Umbilical cord (tissue), 2 donors: ENCODE measurements around a stretch of chr19.

DNA sequence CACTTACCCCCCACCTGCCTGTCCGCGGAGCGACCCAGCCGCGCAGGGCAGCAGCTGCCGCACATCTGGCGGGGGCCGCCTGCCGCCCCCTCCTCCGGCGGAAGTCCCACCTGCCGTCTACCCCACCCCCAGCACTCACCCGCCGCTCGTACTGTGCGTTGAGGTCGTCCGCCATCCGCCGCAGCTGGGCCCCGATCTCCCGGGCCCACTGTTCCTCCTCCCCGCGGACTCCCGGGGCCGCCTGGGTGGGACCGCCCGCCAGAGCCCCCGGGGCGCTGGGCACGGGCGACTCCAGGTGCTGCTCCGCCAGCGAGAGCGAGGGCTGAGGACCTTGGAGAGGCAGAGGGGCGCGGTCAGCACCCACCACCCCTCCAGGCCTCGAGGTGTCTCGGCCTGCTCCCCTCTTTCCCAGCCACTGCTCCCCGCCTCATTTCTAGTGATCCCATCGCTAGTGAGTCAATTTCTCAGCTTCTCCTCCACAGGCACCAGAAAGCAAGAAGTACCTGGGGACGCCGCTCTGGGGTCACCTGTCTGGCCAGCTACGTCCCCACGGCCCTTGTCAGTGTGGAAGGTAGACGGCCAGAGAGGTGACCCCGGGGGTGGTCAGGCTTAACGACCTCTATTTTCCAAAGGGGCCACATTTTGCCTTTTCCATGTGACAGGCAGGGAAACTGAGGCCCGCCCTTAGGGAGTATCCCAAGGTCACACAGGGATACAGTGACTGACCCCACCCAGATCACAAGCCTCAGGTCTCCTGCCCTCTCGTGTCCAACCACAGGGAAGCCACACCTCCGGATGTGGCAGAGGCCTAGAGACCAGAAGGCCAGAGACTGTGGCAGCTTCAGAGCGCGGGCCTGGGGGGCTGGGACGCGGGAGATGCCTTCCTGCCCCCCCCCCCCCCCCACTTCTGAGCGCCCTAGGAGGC lies 4.3 kb downstream of the BBC3 start:
- RAMPAGE, long total RNA: no peak

DNA sequence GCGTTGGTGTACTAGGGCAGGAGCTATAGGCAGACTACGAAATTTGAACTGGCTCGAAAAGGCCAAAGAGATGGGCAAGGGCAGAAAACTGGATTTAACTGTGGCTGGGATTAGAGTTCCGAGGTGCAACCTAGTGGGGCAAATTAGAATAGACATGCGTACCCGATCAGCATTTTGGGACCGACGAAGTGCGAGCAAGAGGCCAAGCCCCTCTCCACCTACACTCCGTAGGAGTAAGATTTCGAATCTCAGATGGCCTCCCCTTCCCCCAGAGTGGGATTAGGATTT lies 2.1 kb upstream of the INAFM1 start:
- RAMPAGE, long total RNA: no peak

DNA sequence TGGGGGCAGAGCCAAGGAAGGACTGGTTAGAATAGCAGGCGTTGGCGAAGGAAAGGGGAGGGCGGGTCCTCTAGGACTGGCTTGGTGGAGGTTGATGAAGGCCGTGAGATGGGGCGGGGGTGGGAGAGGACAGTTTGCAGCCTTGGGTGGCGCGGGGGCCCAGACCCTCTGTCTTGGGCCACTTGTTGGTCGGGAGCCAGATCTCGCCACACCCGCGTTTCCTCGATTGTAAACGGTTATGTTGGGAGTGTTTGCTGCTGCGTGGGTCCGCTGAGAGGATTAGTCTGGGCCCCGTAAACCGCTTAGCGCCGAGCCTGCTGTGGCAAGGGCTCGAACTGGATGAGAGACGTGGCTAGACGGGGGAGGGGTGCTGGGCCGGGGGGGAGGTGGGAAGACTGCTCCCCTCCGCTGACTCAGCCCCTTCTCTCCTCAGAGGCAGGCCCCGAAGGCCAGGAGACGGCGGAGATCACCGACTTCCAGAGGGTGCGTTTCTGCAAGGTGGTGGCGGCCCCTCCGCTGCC lies 1.7 kb upstream of the INAFM1 start:
- RAMPAGE, long total RNA: no peak

DNA sequence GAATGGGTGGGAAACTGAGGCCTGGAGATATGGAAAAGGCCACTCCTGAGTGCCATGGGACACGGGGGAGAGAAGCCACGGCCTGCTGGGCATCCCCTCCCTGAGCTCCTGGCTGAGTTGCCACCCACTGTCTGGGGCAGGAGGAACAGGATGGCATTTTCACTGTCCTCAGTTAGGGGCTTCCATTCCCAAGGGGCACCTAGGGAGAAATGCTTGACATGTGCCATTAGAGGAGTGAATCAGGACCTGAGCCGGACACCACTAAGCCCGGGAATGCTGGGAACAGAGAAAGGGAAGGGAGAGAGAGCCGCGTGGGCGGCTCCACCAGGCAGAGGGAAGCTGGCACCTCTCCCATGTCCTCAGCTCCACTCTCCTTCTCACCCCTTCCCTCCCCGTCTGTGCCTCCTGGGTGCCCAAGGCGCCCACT lies 4.9 kb upstream of the KPTN start:
- RAMPAGE, long total RNA: no peak

- RAMPAGE, long total RNA: no peak
These were observed 6.8 kb downstream of the NAPA start for GRCh38 chr19:47507809-47508706.

DNA sequence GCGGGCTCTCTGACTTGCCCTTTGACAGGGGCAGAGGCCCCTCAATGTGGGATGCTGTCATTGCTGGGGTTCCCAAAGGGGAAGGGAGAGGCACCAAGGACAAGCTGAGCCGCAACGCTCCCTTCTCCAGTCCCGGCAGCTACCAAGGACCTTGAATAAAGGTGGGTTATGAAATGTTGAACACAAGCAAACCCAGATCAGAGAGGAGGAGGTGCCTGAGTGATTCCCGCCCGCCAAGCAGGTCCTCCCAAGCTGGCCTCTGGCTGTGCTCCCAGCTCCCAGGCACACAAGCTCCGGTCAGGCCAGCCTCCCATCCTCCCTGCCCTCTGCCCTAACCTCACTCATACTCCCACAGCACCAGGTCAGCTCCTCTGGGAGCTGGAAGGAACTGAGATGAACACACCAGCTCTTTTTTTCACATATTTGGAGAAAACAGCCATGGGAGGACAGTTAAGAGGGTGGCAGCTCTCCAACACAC lies 3.8 kb downstream of the NAPA start:
- RAMPAGE, long total RNA: no peak

- RAMPAGE, long total RNA: no peak
These were observed 3.2 kb downstream of the NAPA start for GRCh38 chr19:47511581-47512126.

- RAMPAGE, long total RNA: no peak
These were observed 8.3 kb upstream of the BICRA start for GRCh38 chr19:47600510-47601172.

DNA sequence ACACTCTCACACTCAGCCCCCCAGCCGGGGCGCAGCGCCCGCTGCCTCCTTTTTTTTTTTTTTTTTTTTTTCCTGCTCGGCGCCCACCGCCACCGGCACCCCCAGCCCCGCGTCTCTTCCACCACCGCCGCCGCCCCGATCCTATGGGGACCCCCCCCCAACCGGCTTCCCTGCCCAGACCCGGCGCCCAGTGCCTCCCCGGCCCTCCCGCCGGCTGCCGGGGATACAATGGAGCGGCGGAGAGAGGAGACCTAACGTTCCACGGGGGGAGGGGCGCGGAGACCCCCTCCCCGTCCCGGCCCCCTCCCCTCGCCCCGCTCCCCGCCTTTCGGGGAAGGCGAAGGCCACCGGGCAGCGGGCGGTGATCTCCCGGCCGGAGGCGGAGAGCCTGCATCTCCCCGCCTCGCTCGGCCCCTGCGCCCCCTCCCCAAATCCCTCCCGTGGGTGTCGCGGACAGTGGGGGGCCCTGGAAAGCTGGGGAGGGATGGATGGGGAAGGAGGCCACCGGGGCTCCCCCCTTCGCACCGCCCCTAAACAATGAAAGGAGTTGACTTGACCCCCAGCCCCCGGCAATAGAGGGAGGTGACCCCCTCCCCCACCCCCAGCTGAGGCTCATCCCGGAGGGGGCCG lies 509 bp downstream of the BICRA start:
- RAMPAGE, long total RNA: no peak

DNA sequence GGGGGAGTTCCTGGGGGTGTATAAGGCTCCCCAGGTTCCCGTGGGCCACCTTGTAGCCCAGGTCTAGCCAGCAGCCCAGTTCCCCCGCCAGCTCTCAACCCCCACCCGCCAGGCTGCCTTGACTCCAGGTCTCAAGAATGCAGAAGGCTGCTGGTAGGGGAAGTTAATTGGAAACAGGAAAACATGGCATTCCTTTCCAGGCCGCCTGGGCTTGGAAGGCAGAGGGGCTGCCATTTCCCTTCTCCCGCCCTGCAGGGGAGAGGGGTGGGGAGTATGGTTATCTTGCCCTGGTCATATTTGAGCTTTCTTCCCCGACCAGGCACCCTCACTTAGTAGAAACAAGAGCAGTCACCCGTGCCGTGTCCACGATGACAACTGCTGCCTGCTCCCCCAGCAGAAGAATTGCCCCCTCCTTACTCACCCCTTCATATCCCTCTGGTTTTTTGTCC lies 4.3 kb downstream of the BICRA start:
- RAMPAGE, long total RNA: no peak

DNA sequence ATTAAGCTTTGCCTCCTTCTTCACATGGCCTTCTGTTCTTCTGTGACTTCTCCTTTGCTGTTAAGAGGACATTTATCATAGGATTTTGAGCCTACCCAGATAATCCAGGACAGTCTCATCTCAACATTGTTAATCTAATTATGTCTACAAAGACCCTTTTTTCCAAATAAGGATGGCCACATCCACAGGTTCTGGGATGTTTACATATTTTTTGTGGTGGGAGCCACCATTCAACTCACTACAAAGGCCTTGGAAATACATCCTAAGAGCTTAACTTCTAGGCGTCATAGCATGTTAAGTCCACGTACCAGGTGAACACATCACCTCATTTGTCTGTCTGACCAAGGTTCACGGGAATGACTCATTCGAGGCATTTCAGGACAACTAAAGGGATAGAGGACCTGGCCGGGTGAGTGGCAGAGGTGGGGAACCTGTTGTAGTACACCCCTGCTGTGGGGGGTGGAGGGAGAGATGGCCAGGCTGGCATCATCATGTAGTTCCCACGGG lies 51.4 kb downstream of the BICRA start:
- RAMPAGE, long total RNA: no peak

- RAMPAGE, long total RNA: no peak
These were observed 10.5 kb upstream of the EHD2 start for GRCh38 chr19:47702379-47703433.

DNA sequence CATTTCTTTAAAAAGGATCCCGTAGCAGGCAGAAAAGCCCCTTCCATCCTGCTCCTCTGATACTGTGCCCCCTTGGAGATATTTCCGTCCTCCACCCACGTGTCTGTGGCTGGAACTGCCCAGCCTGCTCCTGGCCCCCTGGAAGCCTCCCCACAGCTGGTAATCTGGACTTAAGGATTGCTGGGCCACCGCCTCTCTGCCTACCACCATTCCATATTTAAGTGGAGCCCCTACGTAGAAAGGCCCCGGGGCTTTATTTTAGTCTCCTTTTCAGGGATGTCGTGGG lies 2.8 kb upstream of the NOP53 start:
- RAMPAGE, long total RNA: no peak

- RAMPAGE, long total RNA: no peak
These were observed 1.0 kb upstream of the SELENOW start for GRCh38 chr19:47777597-47777796.

DNA sequence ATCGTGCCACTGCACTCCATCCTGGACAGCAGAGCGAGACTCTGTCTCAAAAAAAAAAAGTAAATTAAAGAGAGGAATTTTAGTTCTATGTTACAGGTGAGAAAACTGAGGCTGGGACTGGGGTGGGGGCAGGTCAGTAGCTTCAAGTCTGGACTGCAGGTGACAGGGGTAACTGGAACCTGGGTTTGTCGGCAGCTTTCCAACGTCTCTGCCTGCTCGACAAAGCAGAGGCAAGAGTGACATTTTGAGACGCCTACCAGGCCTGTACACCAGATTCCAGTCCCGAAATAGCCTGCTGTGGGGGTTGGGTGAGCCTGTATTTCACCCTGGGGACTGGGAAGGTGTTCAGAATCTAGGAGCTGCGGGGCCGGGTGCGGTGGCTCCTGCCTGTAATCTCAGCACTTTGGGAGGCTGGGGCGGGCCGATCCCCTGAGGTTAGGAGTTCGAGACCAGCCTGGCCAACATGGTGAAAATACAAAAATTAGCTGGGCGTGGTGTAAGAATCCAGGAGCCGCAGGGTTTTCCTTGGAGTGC lies 1.3 kb downstream of the SELENOW start:
- RAMPAGE, long total RNA: no peak

GRCh38 chr19:48123874-48124189 lies 13.2 kb upstream of the PLA2G4C start:
- RAMPAGE, long total RNA: no peak

DNA sequence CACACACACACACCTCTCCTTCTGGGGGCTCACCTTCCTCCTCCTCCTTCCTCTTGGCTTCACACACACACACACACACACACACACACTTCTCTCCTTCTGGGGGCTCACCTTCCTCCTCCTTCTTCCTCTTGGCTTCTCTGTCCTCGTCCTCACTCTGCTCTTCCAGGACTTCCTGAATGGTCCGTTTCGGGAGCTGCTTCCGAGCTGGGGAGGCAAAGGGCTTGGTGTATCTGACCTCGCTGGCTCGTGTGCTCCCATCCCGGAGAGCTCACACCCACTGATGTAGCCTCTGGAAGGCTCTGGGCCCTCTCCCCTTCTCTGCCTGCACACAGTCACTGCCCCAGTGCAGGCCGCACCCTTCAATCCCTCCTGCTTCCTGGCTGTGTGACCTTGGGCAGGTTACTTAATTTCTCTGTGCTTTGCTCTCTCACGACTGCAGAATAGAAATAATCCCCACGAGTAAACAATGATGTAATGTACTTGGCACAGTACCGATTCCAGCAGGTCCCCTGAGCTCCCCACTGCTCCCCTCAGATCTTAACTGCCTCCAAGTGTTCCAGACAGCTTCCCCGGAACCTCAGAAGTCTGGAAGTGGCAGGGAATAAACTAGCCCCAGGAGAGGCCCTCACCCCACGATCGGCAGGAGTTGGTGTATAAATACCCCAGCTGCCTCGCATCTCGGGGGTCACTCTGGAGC lies 16.2 kb downstream of the LIG1 start:
- RAMPAGE, long total RNA: no peak

GRCh38 chr19:48169469-48169894 lies 662 bp downstream of the LIG1 start:
- RAMPAGE, long total RNA: no peak

- RAMPAGE, long total RNA: no peak
These were observed 11.4 kb downstream of the CARD8 start for GRCh38 chr19:48244276-48244723.

DNA sequence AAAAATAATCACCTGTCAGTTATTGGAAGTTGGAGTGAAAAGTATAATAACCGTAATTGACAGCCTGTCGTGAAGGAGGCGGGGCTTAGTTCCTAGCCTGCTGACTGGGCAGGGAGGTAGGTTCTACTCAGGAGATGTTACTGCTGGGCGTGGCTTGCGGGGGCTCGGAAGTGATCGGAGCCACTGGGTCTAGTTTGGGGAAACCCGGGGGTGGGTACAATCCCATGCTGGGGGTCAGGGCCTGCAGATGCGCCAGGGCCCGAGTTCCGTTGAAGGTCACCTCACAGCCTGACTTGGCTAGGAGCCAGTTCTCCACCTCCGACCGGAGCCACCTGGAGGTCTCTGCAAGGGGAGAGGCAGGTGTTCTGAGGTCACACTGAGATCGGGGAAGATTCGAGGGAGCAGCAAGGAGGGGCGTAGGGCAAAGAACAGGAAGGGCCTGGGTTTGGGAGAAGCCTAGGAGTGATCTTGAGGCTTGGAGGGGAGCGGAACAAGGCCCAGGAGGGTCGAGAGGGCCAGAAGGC lies 7.8 kb downstream of the EMP3 start:
- RAMPAGE, long total RNA: no peak